Esophagus muscularis mucosa (tissue), 4 donors: ENCODE measurements around the gene HAX1.

GRCh38 chr1:153685746-153686460 lies 7.4 kb downstream of the NPR1 start:
- PRO-cap, result no peak
- RAMPAGE, long total RNA, 4 experiments, result no peak in any of the 4 experiments

DNA sequence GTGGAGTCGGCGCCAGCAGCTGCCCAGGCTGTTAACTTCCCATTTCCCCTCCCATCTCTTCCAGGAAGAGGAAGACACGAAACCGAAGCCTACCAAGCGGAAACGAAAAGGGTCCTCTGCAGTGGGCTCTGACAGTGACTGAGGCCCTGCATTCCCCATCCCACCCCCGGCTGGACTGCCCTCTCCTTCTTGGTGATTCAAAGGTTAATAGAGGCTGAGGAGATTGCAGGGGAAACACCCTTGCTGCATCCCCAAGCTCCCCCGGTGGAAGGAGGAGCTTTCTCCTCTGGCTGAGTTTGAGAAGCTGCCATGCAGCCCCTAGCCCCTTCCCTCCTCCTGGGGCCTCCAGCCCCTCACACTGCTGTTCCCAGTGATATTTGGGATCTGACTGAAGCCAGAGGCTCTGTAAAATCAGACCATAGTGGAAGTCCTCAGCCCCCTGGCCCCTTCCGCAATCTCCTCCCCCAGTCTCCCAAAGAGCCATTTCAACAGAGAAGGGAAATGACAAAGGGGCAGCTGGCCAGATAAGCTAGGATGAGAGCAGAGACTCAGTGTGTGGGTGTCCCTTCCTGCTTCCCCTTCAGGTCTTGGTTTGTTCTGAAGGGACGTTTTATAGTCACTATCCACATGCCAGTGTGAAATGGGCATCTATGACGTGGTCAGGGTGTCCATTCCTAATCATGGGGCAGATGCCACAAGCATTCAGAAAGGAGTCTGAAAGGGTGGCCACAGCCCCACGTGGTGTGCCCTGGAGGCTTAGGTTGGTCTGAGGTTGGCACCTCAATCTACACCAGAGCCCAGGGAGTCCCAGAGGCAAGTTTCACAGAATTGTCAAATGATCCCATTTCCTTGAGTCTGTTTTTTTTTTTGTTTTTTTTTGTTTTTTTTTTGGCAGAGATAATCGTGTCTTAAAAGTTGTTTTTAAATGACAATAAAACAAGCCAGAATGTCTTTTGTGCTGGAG lies 1.8 kb upstream of the SLC27A3 start:
- PRO-cap, result no peak
- RAMPAGE, long total RNA, 4 experiments, result no peak in any of the 4 experiments

DNA sequence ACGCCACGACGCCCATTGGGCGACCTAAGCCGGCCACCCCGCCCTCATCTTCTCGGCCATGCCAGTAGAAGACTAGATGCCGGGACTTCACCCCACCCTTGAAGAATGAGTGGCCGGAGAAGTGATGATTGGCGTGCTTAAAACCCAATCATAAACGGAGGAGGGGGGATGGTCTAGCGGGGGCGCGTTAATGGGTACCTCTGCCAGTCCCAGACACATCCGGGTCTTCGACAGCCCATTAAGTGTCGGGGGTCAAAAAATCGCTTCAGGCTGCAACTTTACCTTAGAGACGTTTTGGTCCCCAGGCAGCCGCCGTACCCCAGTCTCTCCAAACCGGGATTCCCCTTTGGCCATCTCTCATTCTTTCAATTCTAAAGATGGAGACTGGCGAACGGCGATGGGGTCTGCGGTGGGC lies 252 bp upstream of the GATAD2B start:
- PRO-cap, result bidirectional peak, plus-strand start at position 153 of the sequence, minus-strand start outside the sequence; unidirectional peak, plus-strand start at position 368 of the sequence
- RAMPAGE, long total RNA, 4 experiments, result no peak in any of the 4 experiments

DNA sequence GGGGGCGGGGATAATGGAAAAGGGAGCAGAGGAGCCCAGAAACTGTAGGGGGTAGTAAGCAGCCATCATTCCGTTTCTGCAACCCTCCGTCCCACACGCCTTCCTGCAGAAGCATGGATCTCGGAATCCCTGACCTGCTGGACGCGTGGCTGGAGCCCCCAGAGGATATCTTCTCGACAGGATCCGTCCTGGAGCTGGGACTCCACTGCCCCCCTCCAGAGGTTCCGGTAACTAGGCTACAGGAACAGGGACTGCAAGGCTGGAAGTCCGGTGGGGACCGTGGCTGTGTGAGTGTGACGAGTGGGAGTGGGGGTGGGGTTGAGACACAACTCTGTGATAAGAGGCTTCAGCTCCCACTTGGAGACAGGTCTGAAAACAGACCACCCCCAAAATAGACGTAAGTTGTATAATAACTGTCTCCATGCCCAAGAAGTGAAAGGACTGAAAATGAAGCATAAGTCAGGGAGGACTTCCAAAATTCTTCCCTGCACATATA lies 759 bp downstream of the CREB3L4 start:
- PRO-cap, result no peak
- RAMPAGE, long total RNA, 4 experiments, result no peak in any of the 4 experiments

DNA sequence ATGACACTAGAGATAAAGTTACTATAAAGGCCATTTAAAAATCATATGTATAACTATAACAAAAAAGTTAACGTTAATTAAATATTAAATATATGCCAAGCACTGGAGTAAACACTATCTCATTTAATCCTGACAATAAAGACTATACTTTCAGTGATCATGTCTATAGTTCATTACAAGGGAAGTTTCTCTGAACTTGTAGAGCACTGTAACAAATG lies 75.2 kb downstream of the TPM3 start:
- PRO-cap, result no peak
- RAMPAGE, long total RNA, 4 experiments, result no peak in any of the 4 experiments

DNA sequence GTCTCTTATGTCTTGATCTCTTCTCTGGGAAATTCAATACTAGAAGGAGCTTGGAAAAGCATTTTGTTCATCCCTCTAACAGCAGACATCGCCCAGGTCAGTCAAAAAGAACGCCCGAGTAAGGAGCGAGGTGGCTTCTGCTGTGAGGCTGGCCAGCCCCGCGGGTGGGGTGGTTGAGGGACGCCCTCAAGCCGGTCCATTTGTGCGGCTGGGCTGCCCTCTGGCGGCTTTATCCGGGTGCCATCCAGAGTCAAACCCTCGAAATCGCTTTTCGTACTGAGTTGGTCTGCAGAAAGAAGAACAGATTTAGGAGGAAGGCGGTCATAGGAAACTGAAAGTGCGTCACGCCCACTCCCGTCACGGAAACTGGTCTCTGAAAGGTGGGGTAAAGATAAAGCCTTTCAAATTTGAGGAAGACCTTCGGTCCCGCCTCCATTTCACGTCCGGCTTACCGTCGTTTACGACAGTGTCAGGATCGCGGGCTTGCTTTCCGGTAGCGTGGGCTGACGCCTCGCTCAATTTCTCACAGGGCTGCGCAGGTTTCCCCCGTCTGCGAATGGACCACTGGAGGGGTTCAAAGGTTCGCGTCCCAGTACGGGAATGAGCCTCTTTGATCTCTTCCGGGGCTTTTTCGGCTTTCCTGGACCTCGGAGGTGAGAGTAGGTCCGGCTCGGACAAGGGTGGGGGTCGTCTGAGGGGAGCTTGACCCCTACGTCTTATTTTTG lies at the start of gene HAX1:
HAX1 (plus strand) TSS at position 506 of the 725 bp plus-strand sequence.
- PRO-cap, result bidirectional peak, plus-strand start at position 506 of the sequence, minus-strand start at position 278 of the sequence
- RAMPAGE, long total RNA, 4 experiments, result start-site peak on the plus strand in 4 of 4 experiments, centred at positions 510 to 528 of the sequence, 618 to 1,294 reads per replicate

GRCh38 chr1:154277935-154278271 lies 5.5 kb downstream of the HAX1 start:
- PRO-cap, result no peak
- RAMPAGE, long total RNA, 4 experiments, result no peak in any of the 4 experiments

DNA sequence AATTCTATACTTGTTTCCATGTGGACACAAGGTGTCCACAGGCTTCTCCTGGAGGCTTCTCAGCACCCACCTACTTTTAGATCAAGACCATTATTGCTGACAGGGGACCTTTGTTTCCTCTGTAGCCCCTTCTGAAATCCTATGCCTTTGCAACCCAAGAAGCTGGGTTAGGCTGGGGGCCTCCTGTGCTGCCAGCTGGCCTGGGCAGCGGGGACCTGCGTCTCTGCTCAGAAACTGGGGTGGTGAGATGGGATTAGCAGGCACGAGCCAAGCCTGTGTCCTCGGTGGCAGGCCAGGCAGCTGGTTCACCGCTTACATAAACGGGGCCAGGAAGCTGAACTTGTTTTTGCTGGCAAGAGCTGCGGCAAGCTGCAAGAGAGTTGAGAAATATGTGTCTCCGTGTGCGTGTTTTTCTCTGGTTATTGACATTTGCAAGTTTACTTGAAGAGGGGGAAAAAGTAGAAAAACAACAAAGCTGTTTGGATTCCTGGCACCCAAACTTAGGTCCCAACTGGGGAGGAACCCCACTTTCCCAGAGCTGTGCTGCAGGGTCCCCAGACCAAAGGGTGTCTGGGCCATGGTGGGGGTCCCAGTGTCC lies 14.3 kb downstream of the IL6R start:
- PRO-cap, result bidirectional peak, plus-strand start at position 230 of the sequence, minus-strand start at position 225 of the sequence; bidirectional peak, plus-strand start at position 374 of the sequence, minus-strand start at position 318 of the sequence
- RAMPAGE, long total RNA, 4 experiments, result no peak in any of the 4 experiments

DNA sequence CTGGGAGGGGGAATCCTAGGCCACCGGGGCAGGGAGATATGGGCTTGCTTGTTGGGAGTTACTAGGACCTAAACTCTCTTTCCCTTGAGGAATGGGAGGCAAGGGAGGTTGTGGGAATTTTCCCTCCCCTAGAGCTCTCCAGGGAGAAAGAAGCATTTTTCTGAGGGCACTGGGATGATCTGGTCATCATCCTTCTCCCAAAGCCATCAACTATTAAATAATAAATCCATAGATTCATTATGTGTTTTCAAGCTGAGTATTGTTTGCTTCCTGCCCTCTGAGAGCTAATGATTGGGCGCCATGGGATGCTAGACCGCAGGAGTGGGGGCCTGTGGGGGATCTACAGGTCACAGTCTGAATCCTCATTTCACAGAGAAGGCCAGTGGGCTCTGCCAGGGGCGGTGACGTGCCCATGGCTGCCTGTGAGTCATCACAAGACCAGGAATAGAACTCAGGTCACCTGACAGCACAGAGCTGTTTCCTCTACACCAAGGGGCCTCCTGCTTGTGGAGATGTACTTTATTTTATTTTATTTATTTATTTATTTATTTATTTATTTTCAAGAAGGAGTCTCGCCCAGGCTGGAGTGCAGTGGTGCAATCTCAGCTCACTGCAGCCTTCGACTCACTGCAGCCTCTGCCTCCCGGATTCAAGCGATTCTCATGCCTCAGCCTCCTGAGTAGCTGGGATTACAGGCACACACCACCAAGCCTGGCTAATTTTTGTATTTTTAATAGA lies 15.0 kb downstream of the IL6R start:
- PRO-cap, result bidirectional peak, plus-strand start at position 471 of the sequence, minus-strand start at position 342 of the sequence
- RAMPAGE, long total RNA, 4 experiments, result no peak in any of the 4 experiments

GRCh38 chr1:154431539-154432190 lies 26.5 kb downstream of the IL6R start:
- PRO-cap, result unidirectional peak, minus-strand start at chr1:154431595
- RAMPAGE, long total RNA, 4 experiments, result no peak in any of the 4 experiments

GRCh38 chr1:154436426-154436999 lies 31.4 kb downstream of the IL6R start:
- PRO-cap, result no peak
- RAMPAGE, long total RNA, 4 experiments, result no peak in any of the 4 experiments

- PRO-cap, result no peak
- RAMPAGE, long total RNA, 4 experiments, result no peak in any of the 4 experiments
Observed at GRCh38 chr1:154454241-154455064, 47.6 kb upstream of the TDRD10 start.

GRCh38 chr1:154460343-154461016 lies 41.5 kb upstream of the TDRD10 start:
- PRO-cap, result no peak
- RAMPAGE, long total RNA, 4 experiments, result no peak in any of the 4 experiments

GRCh38 chr1:154584475-154585113 lies 17.0 kb downstream of the CHRNB2 start:
- PRO-cap, result no peak
- RAMPAGE, long total RNA, 4 experiments, result no peak in any of the 4 experiments

DNA sequence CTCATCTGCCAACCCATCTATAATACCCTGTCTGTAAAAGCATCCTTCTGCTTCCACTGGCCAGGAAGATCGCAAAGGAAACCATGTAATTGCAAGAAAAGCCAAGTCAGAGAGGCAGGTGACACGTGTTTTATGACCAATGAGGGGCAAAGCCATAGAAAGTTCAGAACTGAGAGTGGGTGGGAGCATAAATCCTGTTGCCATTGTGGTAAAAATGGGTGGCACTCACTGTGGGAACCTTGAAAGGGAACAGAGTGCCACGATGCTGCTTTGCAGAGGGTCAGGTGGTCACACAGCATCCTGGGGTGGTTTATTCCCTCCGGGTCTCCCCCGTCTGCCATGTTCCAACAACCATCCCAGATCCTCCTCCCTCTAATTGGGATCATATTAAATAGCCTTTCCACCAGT lies 78.2 kb downstream of the KCNN3 start:
- PRO-cap, result no peak
- RAMPAGE, long total RNA, 4 experiments, result no peak in any of the 4 experiments

DNA sequence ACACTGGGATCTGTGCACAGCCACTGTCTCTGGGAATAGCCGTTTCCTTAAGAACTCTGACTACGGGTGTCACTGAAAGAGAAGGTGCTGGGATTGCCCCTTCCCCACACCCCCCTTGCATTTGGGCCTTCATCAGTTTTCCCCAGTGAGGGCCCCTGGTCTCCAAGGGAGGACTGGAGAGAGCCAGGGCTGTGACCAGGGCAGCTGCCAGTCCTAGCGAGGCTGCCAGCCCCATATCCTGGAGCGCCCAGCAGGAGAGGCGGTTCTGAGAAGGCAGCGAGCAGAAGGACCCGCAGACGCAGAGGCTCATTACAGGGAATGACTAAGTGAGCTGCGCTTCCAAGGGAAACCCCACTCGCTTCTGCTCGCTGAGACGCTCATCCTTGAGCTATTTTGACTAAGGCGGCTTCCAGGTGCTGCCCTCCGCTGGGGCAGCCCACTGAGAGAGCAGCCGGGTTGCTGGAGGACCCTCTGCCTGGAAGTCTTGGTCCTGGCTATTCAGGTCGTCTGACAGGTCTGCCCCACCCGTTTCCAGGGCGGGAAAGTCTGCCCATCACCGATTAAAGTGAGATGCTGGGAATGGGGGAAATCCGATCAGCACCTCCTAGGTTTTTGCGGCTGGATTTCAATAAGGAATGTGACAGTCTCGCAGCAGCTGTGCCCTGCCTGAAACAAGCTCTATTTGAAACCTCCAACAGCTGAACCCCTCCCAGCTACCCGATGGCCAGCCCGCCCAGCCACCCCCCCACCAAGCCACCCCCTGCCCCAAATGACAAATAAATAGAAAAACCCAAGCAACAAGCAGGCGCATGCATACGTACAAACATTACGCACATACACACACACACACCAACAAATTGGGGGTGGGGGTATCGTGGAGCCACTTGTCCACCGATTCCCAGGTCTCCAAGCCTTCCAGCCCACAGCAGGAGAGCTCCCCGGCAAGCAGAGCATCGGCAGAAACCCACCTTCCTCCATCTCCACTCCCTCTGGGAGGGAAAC lies 2.8 kb downstream of the KCNN3 start:
- PRO-cap, result unidirectional peak, plus-strand start at position 443 of the sequence
- RAMPAGE, long total RNA, 4 experiments, result no peak in any of the 4 experiments

GRCh38 chr1:154877358-154877902 lies 7.3 kb upstream of the KCNN3 start:
- PRO-cap, result no peak
- RAMPAGE, long total RNA, 4 experiments, result no peak in any of the 4 experiments

DNA sequence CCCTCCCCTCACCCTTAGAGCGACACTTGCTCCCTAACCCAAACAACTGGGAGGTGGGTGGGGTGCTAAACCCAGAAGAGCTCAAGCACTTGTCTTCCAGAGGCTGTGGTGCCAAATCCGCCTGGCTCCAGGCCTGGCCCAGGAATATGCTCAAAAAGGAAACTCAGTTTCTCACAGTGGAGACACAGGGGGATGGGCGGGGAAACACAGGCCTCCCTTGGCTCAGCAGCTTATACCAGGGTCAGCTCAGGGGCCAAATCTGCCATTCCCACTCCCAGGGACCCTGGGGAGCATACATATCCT lies 696 bp upstream of the PBXIP1 start:
- PRO-cap, result no peak
- RAMPAGE, long total RNA, 4 experiments, result no peak in any of the 4 experiments

DNA sequence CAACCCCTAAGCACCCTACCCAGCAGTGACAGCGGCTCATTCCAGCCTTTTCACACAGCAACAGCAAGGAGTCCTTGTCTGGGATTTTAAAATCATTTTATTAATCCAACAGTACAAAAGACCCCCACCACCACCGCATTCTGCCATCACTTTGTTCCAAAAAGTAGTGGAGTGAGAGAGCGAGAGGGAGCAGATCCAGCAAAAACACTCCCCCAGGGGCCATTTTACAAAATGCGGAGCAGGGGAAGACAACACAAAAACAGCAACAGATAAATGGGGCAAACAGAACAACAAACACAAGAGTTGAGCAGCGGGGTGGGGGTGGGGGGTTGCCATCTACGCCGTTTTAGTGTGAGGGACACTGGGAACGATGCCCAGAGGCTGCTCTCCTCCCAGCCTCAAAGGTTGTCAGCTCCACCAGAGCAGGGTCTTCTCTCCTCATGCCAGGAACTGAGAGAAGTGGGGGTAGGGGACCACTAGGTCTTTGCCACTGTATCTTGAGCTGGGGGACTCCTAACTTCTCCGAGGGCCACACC lies 1.1 kb upstream of the PBXIP1 start:
- PRO-cap, result no peak
- RAMPAGE, long total RNA, 4 experiments, result no peak in any of the 4 experiments

- PRO-cap, result no peak
- RAMPAGE, long total RNA, 4 experiments, result no peak in any of the 4 experiments
Observed at GRCh38 chr1:154982519-154982949, 610 bp upstream of the FLAD1 start.